NCI-H460 (cell line): ENCODE data around the genes LHX1 and MRPL45.

DNA sequence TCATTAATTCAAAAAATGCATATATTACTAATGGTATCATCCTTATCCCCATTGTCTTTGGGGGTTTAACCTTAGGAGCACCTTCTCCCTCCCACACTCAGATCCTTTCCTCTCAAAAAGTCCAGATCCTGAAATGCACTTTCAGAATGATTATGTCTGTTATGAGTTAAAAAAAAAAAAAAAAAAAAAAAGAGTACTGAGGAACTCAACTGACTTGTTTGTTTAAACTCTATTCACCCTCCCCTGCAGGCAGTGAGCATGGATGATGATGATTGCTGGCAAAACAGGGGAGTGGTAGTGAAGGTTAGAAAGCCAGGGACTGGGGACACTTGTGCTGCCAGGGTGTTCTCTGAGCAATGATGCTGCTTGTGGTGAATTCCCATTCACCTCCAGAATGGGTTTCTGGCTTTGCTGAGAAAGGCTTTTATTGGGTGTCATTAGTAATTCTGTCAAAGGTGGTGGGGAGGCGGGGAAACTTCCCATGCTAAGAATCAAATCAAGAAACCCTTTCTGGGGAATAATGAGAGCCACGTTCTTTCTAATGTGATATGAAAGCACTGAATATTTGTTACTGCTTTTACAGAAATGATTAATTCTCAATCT is 13.9 kb downstream of the CCL4 start:
RAMPAGE:
- cytosol, long total RNA: no peak
- long total RNA: no peak
- nucleus, long total RNA: no peak

DNA sequence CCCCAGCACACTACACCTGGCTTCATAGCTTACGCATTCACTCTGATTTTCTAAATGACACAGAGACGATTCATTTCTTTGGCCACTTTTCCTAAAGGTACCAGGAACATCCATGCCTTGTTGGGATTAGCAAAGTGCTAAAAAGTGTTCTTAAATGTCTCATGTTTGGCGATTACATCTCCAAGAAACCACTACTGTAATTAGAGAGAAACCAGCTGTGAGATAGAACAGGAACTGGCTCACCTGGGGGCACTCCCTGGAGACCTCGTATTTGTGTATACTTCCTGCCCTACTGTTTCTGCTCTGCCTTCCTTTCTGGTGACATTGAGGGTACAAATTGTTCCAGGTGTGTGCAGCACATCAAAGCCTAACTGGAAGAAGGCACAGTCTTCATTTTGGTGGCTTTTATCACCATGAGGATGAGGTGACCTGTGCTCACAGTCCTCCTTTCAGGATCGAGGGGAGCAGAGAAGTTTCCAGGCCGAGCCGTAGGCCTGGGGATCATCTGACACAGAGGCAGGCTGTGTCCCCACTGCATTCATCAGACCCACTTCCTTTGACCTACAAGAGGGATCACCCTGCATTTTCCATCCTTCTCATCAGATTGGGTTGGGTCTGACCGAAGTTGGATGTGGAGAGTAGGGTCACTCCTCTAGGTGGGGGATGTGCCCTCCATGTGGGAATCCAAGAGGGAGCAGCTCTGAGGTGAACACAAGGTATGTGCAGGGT is 23.7 kb downstream of the CCL4 start:
RAMPAGE:
- cytosol, long total RNA: no peak
- long total RNA: no peak
- nucleus, long total RNA: no peak

DNA sequence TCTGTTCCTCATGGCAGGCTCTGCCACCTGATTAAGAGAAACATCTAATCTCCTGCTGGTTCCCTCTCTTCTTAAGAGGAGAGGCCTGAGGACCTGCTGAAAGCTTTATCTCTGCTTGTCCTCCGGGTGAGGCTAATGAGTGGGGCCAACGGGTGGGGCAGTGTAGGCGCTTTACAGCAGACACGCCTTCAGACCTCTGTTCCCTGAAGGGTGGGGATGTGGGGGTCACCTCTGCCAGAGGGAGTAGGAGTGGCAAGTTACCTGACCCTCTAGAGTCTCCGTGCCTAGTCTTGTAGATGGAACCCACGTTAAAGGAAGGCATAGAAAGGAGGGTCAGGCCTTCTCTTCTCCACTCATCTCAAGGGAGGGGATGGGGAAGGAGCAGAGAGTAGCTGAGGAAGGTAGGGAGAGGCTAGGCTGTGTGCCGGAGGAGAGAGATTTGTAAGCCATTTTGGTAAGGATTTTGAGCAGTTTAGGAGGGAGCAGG is 4.1 kb upstream of the MRM1 start:
RAMPAGE:
- cytosol, long total RNA: no peak
- long total RNA: no peak
- nucleus, long total RNA: no peak

RAMPAGE:
- cytosol, long total RNA: no peak
- long total RNA: no peak
- nucleus, long total RNA: no peak
These were observed 89.1 kb downstream of the MRM1 start for GRCh38 chr17:36690583-36690799.

GRCh38 chr17:36937465-36937960 is at the start of gene LHX1:
TSS of gene LHX1 (plus strand) at chr17:36937475.
RAMPAGE:
- cytosol, long total RNA: no peak
- long total RNA: no peak
- nucleus, long total RNA: no peak

DNA sequence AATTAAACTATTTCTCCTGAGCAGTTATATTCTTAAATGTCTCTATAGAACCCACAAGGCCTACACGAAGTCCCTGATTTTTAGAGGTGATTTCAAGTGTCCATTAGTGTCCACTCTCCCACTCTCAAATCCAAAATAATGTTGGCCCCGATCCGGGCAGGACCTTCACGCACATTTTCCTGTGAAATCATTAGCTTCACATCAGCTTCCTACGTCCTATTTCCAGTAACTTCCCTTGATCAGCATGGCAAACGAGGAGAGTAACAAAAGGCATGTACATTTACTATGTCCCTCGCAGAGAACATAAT is 17.7 kb upstream of the C17orf78 start:
RAMPAGE:
- cytosol, long total RNA: no peak
- long total RNA: no peak
- nucleus, long total RNA: no peak

GRCh38 chr17:37476454-37477247 is 13.0 kb upstream of the DUSP14 start:
RAMPAGE:
- cytosol, long total RNA: no peak
- long total RNA: no peak
- nucleus, long total RNA: no peak

DNA sequence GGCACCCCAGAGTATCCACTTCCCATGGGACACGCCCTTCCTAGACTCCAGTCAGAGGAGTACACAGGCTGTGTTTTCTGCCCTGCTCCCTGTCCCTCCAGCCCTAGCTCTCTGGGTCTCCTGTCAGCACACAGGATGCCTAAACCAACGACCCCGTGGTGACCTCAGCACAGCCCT is 15.1 kb downstream of the HNF1B start:
RAMPAGE:
- cytosol, long total RNA: no peak
- long total RNA: no peak
- nucleus, long total RNA: no peak

DNA sequence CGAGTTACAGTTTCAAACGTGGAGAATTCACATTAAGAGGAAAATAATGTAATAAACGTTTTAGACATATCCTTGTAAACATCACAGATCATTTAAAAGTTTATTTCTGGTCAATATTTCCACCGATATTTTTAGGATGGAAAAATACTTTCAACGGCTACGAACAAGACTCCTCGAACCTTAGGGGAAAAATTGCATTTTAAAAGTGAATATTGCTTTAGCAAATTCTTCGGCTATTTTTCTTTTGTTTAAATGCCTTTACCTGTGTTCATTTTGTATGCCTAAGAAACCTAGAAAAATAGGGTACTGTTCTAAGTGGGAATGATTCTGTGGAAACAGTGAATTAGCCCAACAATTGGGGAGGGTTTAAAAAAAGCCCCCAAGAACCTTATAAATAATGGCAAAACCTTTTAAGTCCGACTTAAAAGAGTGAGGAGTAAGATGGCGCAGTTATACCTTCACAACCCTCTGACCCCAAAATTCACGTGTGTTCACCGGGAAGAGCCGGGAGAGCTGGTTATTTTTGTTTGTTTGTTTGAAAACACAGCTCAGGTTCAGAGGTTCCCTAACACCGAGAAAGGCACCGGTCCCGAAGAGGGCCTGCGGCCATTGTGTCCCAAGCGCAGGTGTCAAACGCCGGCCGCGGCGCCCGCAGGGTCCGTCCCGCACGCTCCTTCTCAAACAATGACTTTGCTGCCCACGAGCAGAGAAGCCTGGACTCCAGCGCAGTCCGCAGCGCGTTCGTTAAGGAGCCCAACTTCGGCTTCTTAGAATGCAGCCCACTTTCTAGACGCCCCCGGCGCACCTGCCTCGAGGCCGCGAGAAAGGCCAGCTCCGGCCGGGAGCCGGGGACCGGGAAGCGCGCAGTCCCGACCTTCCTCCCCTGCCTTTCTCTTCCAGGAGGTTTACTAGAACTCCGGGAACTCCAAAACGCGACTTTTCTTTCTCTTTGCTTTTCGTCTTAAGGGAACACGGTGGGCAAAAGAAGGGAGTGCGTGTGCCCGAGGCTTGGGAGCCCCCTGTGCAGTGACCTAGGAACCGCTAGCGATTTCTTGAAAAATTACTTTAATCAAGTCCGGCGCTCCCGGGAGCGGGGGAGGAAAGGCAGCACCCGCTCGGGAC is 3.0 kb downstream of the HNF1B start:
RAMPAGE:
- cytosol, long total RNA: no peak
- long total RNA: no peak
- nucleus, long total RNA: no peak

DNA sequence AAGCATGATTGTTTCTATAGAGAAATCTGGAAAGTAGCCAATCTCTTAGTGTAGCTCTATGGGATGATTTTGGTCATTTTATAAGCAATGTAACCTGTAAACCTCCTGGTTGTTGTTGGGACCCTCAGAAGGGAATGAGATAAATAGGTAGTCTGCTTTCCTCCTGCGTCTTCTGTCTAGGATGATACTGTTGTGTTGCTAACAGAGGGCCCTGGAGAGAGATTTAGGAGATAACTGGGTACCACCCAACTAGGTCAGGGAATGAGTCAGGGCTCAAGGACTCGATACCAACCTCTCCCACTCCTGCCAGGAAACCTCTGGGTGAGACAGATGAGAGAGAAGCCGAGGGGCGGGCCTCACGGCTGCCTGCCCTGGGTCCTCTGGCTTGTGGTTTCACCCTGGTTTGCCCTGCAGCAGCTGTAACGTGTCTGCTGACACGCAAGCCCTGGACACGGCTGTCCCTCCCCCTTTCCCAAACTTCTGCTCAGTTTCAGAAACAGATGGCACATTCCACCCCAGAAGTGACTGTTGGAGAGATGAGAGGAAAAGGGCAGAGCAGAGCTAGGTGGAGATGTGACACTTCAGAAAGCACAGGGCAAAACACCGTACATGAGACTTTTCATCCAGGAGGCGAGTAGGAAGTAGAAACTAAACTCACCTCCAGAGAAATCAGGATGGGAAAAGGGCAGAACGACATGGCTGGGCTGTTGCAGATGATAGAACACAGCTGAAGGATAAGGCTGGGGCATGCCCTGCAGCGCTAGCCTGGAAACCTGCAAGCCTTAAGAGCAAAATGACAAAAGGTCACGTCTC is 10.5 kb upstream of the MRPL45 start:
RAMPAGE:
- cytosol, long total RNA: no peak
- long total RNA: no peak
- nucleus, long total RNA: no peak

GRCh38 chr17:38296783-38297499 is at the start of gene MRPL45:
TSS of gene MRPL45 (plus strand) at chr17:38297168.
RAMPAGE:
- cytosol, long total RNA: start-site peak on the plus strand at chr17:38297150-38297216, 479 and 85 reads in 2 replicates
- long total RNA: no peak
- nucleus, long total RNA: no peak

DNA sequence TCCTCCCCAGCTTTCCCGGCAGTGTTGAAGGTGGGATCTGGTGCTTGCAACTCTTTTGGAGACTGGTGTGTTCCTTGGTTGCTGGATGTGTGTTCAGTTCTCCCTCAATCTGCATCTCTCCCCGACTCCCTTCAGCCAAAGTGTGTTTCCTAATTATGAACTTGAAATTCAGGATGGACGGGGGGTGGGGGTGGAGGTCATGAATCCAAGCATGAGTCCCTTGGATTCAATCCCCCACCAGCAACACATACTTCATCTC is 1.2 kb downstream of the ARHGAP23 start:
RAMPAGE:
- cytosol, long total RNA: no peak
- long total RNA: no peak
- nucleus, long total RNA: no peak

DNA sequence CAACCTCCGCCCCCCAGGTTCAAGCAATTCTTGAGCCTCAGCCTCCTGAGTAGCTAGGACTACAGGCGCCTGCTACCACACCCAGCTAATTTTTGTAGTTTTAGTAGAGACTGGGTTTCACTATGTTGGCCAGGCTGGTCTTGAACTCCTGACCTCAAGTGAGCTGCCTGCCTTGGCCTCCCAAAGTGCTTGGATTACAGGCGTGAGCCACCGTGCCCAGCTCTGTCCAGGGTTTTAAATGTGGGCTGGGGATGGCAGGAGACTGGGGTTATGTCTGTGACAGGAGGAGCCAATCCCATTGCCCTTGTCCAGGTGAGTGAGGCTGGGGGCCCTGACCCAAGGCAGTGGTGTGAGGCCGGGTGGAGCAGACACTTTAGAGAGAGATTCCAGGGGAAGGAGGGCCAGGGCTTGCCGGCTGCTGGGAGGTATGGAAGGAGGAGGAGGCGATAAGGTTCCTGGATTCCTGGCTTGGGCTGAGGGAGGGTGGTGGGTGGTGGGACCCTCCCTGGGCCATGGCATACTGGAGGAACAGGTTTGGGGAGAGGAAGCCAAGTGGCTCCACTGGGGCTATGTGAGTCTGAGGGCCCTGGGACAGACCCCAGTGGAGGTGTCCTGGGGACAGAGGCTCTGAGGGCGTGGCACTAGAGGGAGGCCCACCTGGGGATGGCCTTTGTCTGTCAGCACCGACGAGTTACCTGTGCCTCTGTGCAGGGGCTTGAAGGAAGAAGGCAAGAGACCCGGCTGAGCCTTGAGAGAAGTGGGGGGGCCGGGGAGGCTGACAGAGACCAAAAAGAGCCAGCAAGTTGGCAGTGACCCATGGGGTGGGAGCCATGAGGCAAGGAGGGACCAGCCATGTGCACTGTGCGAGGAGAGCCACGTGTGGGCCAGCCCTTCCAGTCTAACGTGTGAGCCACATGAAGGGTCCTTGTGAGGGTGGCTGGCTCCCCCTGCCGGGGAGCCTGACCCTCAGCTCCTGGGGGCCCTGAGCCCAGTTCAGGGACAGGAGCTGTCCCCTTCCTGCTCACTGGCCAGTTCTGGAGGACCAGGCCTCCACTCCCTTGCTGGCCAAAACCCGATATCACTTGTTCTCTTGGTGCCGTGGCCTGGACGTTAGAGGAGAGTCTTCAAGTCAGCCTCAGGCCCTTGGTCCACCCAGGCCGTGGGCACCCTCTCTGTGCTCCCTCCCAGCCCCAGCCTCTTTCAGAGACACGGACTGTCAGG is 46.1 kb downstream of the ARHGAP23 start:
RAMPAGE:
- cytosol, long total RNA: no peak
- long total RNA: no peak
- nucleus, long total RNA: no peak

DNA sequence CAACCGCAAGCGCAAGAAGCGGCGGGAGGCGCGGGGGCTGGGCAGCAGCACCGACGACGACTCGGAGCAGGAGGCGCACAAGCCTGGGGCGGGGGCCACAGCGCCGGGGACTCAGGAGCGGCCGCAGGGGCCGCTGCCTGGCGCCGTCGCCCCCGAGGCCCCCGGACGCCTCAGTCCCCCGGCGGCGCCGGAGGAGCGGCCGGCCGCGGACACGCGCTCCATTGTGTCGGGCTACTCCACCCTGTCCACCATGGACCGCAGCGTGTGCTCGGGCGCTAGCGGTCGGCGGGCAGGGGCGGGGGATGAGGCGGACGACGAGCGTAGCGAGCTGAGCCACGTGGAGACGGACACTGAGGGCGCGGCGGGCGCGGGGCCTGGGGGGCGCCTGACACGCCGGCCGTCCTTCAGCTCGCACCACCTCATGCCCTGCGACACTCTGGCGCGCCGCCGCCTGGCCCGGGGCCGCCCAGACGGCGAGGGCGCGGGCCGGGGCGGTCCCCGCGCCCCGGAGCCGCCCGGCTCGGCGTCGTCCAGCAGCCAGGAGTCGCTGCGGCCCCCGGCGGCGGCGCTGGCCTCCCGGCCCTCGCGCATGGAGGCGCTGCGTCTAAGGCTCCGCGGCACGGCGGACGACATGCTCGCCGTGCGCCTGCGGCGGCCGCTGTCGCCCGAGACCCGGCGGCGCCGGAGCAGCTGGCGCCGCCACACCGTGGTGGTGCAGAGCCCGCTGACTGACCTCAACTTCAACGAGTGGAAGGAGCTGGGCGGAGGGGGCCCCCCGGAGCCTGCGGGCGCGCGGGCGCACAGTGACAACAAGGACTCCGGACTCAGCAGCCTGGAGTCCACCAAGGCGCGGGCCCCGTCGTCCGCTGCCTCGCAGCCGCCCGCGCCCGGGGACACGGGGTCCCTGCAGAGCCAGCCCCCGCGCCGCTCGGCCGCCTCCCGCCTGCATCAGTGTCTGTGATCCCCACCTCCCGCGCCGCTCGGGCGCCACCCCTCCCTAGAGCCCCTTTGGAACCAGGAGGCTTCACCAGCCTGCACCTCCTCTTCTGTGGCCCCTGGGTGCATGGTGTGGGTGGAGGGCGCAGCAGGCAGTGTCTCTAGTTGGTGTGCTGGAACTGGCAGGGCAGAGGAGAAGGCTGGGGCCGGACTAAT is 82.1 kb downstream of the ARHGAP23 start:
RAMPAGE:
- cytosol, long total RNA: no peak
- long total RNA: no peak
- nucleus, long total RNA: no peak

DNA sequence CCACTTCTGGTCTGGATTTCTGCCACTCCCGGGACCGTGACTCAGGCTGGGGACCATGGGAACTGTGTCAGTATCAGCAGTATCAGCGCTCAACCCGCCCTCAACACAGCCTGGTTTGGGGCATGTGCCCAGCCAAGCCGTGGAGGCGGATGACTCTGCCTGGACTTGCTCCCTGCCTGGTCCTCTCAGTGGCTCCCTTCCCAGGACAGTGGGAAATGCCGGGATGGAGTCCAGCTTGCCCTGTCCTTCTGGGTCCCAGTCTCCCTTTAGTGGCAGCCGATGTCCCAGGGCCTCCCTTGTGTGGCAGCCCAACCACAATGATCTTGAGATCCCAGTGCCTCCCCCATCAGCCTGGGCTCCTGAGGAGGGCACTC is 55.0 kb downstream of the SRCIN1 start:
RAMPAGE:
- cytosol, long total RNA: no peak
- long total RNA: no peak
- nucleus, long total RNA: no peak

RAMPAGE:
- cytosol, long total RNA: no peak
- long total RNA: no peak
- nucleus, long total RNA: no peak
These were observed 46.4 kb downstream of the SRCIN1 start for GRCh38 chr17:38559363-38559807.

DNA sequence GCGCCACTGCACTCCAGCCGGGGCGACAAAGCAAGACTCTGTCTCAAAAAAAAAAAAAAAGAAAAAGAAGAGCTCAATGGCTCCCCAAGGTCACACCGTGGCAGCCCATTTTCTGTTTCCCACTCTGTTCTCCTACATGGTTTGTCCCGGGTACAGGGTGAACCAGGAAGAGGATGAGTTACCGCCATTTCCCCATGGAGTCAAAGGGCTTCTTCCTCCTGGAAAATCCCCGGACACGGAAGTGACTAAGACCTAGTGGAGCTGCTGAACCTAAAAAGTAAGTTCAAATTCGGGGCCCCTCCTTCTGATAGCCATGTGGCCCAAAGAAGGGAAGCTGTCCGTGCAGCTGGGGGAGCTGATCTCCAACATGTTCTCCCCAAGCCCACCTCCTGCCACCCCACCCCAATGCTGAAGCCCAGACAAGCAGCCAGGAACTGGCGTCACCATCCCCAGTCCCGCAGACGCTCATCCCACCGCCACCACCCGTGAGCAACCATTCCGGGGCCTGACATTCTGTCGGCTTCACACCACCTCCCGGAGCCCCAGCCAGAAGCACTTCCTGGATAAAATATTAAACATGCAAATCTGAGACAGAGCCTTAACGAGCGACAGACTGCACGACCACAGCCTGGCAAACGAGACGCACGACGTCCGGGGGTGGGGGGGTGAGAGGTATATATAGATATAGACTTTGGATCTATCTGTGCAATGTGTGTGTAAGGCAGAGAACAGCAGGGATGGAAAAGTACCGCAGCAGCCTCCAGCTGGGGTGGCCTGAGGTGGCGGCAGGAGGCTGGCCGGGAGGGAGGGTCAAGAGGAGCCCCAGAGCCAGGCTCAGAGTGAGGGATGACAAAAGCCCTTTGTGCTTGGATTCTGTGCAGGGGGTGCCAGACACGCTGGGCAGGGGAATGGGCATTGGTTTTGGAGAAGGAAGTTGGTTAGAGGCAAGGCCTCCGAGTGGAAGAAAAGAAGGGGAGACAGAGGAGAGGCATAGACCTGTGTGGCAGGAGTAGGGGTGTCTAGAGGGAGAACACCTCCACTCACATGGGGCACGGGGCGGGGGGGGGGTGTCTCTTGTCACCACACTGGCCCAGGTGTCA is 17.5 kb downstream of the EPOP start:
RAMPAGE:
- cytosol, long total RNA: no peak
- long total RNA: no peak
- nucleus, long total RNA: no peak

RAMPAGE:
- cytosol, long total RNA: no peak
- long total RNA: no peak
- nucleus, long total RNA: no peak
These were observed 2.4 kb upstream of the CISD3 start for GRCh38 chr17:38727746-38728051.

DNA sequence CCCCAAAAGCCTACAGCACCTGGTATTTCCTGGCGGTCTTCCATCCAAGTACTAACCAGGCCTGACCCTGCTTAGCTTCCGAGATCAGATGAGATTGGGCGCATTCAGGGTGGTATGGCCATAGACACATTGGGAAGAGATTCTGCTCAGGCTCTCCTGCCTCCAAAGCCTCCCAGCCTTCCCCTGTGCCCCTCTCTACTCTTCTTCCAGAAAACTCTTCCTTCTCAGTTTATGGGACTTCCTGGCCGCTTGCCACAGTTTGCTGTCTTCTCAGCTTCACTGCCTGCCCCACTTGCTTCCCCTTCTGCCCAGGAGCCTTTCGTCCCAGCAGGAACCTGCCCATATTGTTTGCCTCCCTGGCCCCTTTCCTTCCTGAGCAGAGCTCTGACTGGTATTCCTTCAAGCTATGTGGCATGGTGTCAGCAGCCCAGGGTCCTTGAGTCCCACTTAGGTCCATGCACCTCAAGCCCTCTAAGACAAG is 1.7 kb downstream of the CISD3 start:
RAMPAGE:
- cytosol, long total RNA: no peak
- long total RNA: no peak
- nucleus, long total RNA: no peak

DNA sequence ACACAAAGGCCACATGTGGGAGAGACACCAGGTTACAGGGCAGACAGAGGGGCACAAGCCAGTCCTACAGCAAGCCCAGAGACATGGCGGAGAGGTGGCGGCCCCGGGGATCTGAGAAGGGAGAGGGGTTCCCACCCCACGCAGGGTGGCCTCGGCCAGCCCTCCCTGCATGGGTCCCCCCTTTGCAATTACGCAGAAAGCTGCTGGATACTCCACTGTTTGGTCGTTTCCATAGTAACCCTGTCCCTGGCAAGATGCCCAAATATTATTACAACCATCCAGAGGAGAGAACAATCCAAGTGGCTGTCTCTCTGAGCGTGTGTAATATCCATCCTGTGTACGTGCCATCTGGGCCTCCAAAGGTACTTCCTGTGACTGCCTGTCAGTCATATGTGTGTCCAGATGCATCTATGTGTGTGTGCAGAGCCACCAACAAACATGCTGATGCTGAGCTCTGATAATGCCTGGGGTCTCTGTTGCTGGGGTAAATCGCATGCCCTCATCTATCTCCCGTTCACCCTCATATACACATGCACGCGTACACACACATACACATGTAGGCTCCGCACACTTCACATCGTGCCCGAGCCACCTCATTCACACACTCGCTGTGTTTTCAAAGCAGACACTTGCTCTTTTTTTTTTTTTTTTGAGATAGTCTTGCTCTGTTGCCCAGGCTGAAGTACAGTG is 5.5 kb downstream of the PCGF2 start:
RAMPAGE:
- cytosol, long total RNA: no peak
- long total RNA: no peak
- nucleus, long total RNA: no peak